T-cell (primary cell): Measurements from ENCODE around the genes TRAF3IP1 and ASB1.

GRCh38 chr2:238241131-238241893 is 1.5 kb upstream of the HES6 start:
- PRO-cap, 7 experiments: no peak in any of the 7 experiments

GRCh38 chr2:238320119-238320896 is at the start of gene TRAF3IP1:
Gene TRAF3IP1, plus strand, starts transcription at chr2:238320518.
- PRO-cap, 7 experiments: peak in 6 of 7 experiments; most common plus-strand start chr2:238320518 (in 5); most common minus-strand start chr2:238320368 (in 1)

GRCh38 chr2:238344918-238345680 is 24.8 kb downstream of the TRAF3IP1 start:
- PRO-cap, 7 experiments: no peak in any of the 7 experiments

GRCh38 chr2:238403726-238404520 is 22.8 kb upstream of the ASB1 start:
- PRO-cap, 7 experiments: no peak in any of the 7 experiments

- PRO-cap, 7 experiments: peak in 7 of 7 experiments; most common plus-strand start chr2:238426533 (in 3); most common minus-strand start chr2:238426894 (in 7)
These were observed at the start of gene ASB1 for GRCh38 chr2:238426449-238427198. Gene ASB1, plus strand, starts transcription at chr2:238426927.

DNA sequence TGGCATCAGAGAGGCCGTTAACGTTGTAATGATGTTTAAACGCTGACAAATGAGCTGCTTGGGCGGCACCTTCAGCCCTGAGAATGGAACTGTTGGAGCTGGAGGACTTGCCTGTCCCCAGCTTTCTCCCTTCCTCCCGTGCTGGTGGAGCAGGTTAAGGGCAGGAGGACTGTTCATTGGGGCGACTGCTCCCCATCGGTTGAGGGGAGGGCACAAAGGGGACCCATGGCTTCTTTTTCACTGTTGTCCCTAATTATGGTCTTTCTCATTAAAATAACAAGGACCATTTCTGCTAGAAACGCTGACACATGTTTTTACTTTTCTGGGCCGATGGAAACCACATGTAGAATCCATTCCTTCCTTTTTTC is 169.9 kb downstream of the ASB1 start:
- PRO-cap, 7 experiments: no peak in any of the 7 experiments

- PRO-cap, 7 experiments: no peak in any of the 7 experiments
These were observed 144.3 kb upstream of the TWIST2 start for GRCh38 chr2:238703660-238703998.

DNA sequence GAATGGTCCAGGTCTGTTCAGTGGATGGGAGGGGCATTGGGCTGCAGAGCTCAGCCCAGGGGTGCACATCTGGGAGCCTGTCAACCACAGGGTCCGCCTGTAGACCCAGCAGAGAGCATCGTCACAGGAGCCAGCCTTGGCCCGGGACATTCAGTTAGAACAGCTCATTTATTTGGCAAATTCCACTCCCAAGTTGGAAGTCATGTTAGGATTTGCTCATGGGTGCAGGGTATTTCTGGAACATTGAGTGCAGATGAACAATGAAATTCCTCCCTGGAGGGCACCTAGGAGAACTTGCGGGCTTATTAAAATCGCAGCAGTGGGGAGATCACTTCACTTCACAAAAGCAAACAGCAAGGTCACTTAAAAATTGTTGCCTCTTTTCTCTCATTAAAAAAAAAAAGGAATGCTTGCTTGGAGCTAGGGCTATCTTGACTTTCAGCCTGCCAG is 119.8 kb upstream of the TWIST2 start:
- PRO-cap, 7 experiments: no peak in any of the 7 experiments

DNA sequence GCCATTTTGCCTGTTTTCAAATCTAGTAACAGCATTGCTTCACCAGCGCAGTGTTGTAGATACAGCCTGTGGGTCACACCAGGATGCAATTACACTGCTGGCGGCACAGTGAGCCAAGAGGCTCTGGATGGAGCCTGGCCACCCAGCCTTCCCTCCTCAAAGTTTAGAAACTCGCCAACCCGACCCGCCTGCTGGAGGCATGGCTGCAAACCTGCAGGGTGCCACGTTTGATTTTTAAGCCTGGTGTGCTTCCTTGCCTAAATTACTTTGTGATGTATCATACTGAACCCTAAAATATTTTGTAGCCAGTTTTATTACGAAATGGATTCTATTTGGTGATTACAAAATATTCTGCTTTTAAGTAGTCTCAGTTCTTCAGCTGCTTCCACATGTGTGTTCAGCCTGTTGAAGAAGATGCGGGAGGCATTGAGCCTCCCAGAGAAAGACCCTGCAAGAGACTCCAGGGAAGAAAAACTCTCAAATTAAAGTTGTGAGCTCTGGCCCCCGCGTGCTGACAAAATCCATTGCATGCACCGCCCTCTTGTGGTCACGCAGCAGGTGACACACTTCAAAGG is 63.2 kb upstream of the TWIST2 start:
- PRO-cap, 7 experiments: no peak in any of the 7 experiments

DNA sequence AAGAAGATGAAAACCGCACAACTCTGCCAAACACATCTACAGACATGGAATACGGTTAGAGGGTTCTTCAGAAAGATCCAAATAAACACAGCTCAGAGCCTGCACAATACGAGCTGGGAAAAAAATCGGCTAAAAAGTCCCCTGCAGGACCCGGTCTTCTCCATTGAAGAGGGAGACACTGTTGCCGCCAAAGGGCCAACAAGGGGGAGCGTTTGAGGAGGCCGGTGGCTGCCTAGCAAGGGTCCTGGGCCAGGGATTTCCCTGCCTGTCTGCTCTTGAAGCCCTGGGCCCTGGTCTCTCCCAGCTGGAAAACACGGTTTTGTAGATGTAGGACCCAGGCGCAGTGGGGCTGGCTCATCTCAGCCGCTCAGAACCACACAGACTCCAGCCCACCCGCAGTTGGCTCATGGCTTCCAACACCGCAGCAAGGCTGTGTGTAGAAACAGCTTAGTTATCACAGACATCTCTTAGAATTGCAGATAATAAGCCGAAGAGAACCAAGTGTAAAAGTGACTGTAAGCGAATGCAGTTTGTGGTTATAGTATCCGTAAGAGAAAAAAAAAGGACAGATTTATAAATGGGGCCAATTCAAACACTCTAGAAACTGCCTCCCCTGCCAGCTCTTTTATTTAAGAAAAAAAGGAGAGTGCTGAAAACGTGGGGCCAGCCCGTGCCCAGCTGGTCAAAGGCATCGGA is 57.0 kb upstream of the TWIST2 start:
- PRO-cap, 7 experiments: no peak in any of the 7 experiments

- PRO-cap, 7 experiments: no peak in any of the 7 experiments
These were observed 56.5 kb upstream of the TWIST2 start for GRCh38 chr2:238791403-238791714.

DNA sequence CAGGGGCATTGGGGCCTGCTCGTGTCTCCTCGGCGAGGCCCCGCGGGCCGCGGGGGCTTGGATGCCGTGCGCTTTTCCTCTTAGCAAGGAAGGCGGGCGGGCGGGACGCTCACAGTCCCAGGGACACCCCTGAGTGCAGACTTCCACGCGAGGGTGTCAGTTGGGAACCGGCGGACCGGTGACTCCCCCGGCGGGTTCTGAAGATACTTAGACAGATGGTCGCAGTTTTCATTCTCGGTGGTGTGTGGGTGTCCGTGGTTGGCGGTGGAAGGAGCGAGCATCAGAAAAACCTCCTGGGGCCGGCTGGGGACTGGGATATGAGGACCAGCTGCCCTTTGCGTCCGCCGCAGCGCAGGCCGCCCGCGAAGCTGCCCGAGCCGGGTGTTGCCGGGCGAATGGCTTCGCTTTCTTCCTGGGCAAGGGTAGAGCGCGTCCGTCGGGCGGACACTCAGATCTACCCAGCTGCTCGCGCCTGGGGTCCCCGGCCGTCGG is 952 bp downstream of the TWIST2 start:
- PRO-cap, 7 experiments: no peak in any of the 7 experiments

- PRO-cap, 7 experiments: no peak in any of the 7 experiments
These were observed 6.9 kb downstream of the TWIST2 start for GRCh38 chr2:238854864-238855194.

- PRO-cap, 7 experiments: no peak in any of the 7 experiments
These were observed 228.0 kb downstream of the TWIST2 start for GRCh38 chr2:239075662-239076504.

GRCh38 chr2:239109599-239110293 is 261.9 kb downstream of the TWIST2 start:
- PRO-cap, 7 experiments: no peak in any of the 7 experiments

DNA sequence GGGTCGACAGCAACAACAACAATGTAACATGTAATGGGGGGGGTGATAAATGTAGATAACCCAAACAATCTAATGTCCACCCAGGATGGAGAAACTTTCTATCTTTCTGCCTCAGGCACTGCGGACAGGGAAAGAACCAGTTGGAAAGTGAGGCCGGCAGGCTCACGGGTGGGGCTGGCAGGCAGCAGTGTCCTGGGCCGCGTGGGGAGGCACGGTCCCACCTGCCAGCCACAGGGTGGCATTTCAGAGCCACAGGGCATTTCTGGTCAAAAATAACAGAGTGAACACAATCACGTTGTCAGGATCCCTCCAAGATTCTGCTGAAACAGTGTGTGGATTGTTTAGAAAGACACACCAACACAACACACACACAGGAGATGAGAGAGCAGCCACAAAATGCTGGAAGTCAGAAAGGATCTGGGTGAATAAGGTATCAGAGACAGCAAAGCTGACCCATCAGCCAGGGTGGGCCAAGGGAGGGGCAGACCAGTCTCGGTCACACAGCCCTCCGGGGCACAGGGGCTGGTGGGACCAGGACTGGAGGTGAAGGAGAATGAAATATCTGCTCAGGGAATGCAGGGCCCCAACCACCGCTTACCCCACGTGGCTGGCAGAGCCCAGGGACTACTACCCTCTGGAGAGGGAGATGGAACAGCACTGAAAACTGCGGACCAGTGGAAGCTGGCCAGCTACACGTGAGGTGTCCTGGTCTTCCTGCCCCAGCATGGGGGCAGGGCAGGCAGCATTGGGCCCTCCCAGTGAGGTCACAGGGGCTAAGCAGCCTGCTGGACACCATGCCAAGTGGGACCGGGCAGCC is 174.0 kb downstream of the HDAC4 start:
- PRO-cap, 7 experiments: no peak in any of the 7 experiments

DNA sequence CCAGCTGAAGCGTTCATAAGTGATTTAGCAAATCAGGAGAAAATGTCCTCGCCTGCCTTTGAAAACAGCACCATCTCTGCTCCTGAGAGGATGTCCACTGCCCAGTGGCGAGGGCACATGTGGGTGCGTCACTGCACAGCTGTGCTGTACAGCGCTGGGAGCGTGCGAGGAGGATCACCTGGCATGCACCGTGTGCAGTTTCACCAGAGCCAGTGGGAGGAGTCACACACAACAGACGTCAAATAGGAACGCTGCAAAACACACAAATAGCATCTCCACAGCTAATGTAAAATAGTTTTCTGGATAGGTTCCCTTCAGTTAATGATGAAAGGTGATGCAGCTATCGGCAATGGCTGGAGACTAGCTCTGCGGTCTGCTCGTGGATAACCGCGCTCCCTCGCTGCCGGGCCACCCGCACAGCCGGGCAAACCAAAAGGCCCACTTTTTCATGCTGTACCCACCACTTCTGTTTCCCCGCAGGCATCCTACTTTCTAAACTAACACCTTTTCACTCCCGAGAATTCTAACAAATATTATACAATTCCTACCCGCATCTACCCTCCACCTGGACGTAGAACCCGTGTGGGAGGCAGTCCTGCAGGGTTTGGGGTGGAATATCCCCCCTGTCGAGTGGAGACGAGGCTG is 153.9 kb downstream of the HDAC4 start:
- PRO-cap, 7 experiments: peak in 1 of 7 experiments; most common plus-strand start position 294 of the sequence (in 1); most common minus-strand start position 72 of the sequence (in 1)

- PRO-cap, 7 experiments: no peak in any of the 7 experiments
These were observed 134.4 kb downstream of the HDAC4 start for GRCh38 chr2:239266382-239266789.

GRCh38 chr2:239284773-239285732 is 115.8 kb downstream of the HDAC4 start:
- PRO-cap, 7 experiments: peak in 2 of 7 experiments; most common plus-strand start chr2:239285194 (in 1); most common minus-strand start chr2:239285533 (in 1)

DNA sequence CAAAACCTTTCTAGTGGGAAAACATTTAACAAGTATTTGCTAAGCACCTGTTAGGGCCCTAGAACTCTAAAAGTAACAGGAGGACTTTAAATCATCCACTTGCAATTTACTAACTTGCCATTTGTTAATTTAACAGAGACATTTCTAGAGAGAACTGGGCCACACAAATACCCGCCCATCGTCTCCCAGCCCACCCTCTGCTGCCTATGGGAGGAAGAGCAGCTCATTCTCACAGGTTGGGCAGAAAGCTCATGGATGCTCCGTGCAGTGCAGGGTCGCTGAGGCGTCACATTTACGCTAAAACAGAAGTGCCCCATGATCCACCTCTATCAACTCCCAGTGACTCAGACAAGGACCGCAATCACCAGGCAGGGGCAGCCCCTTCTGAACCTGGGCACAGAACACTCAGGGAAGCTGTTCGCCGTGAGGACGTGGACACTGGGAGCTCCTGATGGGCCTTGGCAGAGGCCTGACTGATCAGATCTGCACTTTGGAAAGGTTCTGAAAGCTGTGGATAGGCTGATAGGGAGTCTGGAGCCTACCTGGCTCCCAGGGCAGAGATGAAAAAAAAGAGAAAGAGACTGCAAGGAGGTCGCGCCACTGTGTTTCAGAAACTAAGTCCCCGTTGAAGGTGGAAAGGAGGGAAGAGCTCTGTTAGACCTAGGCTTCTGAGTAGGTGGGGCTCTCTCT is 106.8 kb downstream of the HDAC4 start:
- PRO-cap, 7 experiments: no peak in any of the 7 experiments